Smooth muscle cell (in vitro differentiated cells): ENCODE data around the genes AQP3 and RPP25L.

DNA sequence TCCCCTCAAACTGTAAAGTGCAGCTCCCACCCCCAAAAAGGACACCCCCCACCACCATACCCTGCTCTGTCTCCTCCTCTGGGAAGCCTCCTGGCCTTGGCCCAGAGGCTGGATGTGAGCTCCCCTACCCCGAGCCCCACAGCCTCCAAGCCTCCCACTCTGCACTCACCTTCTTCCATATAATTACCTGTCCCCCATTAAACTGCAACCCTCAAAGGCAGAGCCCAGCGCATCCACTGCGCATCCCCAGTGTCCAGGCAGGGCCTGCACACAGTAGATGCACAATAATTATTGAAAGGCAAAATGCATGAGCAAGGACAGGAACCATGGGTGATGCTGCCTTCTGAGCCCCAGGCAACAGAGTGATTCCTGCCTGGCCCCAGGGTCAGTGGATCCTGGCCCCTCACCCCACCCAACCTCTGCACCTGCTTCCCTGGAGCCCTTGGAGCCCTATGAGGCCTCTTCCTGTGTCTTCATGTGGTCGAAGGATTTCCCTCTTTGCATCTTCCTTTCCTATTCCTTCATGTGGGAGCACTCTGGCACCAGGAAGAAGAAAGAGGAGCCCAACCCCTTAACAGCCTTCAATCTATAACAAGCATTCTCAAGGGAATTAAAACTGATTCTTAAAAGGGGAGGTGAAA, 18.5 kb downstream of the AQP7 start:
- RAMPAGE, long total RNA: no peak

GRCh38 chr9:33394973-33395812, 7.2 kb downstream of the AQP7 start:
- RAMPAGE, long total RNA: no peak

DNA sequence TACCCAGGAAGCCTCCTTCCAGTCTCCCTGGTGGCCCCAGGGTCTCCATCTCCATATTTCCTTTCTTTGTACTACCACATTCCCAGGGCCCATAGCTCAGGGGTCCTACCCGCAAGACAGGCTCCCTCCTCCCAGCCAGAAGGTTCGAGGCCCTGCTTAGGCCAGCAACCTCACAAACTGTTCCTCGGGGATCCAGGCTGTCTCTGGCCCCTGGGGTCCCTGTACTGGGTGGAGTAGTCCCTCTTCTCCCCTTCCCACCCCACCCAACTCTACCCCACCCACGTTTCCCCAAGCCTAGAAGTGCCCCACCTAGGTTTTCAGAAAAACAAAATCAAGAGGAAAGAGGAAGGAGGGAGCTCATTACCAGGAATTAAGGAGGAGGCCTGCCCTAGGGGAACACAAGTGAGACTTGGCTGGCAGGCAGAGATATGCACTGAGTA, 10.3 kb downstream of the AQP3 start:
- RAMPAGE, long total RNA: no peak

DNA sequence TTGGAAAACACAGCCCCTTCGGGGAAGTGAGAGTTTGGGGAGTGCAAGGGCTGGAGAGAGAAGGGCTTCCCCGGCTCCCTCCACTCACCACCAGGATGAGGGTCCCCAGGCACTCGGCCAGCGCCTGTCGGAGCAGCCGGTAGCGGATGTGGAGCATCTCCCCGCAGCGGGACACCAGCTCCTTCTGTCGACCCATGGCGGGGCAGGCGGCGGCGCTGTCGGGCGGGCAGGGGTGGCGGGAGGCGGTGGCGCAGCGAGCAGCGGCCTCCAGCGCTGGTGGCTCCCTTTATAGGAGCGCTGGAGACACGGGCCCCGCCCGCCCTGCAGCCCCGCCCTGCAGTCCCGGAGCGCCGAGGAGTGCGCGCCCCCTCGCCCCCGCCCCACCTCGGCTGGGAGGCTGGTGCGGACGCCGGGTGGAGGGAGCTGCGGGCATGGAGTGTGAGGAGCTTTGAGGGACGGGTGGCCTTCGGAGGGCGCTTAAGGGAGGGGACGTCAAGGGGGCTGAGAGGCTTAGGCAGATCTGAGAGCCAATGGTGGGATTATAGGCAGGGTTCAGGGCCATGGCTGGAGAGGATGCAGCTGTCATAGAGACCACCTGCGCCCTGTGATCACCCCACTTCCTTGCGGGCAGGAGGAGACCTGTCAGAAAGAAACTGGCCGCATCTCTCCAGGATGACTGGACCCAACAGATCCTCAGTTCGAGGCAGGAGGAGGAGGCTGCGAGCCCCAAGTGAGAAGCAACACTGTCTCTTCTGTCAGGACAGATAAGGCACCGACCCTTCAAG, at the start of gene AQP3:
AQP3 (minus strand) TSS at position 259 of the 785 bp plus-strand sequence.
- RAMPAGE, long total RNA: start-site peak on the minus strand centred at position 241 of the sequence, 46 bp wide, 46 and 15 reads in 2 replicates

GRCh38 chr9:33923643-33924552, 106.9 kb downstream of the UBE2R2 start:
- RAMPAGE, long total RNA: no peak

DNA sequence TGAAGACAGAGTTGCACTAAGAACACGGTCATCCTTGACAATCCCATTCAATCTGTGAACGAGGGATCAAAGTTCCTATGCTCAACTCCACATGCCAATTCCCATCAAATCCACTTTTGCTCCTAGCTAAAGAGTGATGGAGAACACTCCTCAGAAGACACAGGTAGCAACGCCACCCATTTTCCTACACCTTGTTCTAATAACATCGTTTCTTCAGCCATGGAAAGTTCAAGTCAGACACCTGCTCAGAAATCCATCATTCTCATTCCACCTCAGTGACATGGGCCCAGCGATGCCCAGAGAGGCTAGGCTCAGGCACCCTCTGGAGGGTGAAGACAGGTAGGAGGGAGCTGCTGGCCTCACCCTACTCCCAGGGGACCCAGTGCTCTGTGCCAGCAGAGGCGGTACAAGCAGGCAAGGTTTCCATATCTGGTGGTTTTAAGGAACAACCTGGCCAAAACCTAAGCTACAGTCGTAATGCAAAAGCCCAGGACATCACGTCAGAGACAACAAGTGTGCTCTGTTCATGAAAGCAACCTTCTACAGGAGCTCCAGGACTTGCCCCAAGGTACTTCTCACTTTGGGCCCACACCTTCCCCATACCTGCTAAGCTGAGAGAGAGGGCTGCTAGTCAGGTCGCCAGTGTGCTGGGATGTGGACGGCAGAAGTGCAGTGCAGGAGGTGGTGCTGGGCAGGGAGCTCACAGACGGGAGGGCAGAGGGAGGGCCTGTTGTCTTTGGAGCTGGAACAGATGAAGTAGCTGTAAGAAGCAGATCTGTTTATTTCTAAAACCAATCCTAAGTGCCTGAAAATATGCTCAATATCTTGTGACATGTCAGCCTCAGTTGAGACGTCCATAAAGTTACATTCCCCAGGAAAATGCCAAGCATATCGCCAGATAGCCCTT, 115.5 kb downstream of the UBAP2 start:
- RAMPAGE, long total RNA: no peak

- RAMPAGE, long total RNA: no peak
These were observed 837 bp upstream of the UBAP1 start for GRCh38 chr9:34178078-34178334.

GRCh38 chr9:34254596-34254966, 74.5 kb downstream of the KIF24 start:
- RAMPAGE, long total RNA: no peak

GRCh38 chr9:34374869-34375654, 1.6 kb downstream of the MYORG start:
- RAMPAGE, long total RNA: no peak

- RAMPAGE, long total RNA: no peak
These were observed 4.7 kb upstream of the MYORG start for GRCh38 chr9:34381267-34381969.

DNA sequence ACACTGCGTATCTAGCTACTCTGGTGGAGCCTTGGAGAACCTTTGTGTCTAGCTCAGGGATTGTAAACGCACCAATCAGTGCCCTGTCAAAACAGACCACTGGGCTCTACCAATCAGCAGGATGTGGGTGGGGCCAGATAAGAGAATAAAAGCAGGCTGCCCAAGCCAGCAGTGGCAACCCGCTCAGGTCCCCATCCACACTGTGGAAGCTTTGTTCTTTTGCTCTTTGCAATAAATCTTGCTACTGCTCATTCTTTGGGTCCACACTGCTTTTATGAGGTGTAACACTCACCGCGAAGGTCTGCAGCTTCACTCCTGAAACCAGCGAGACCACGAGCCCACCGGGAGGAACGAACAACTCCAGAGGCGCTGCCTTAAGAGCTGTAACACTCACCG, 19.7 kb downstream of the FAM219A start:
- RAMPAGE, long total RNA: no peak

DNA sequence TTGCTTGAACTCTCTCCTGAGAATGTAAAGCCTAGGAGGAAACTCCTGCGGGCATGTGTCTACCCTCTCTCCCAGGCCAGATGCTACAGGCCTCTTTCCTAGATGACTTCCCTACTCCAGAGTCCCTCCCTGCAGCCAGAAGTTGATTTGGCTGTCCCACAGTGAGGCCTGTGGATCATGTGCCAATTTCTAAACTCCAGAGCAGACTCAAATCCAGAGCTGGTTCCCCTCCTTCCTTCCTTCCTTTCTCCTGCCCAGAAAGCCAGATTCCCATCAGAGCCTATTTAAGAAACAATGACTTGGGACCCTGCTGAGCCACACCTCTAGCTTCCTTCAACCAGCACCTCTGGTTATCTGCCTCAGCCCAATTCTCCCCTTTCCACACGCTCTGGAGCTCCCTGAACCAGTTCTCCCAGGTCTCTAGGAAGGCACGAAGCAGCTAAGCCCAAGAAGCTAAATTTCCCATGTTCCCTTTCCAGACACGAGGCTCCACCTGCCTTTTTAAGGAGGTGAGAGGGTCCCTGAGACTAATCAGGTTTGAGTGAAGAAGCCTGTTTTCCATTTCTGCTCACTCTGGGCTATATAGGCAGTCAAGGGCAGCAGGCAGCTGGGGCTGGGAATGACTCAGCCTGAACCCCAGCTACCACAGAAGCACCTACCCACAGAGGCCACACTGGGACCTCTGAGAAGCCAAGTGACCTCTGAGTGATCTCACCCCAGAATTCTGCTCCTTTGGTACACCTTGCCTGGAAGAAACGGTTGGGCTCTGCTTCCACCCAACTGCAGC, 7.1 kb downstream of the FAM219A start:
- RAMPAGE, long total RNA: no peak

GRCh38 chr9:34559451-34559919, 30.0 kb downstream of the CNTFR start:
- RAMPAGE, long total RNA: no peak

DNA sequence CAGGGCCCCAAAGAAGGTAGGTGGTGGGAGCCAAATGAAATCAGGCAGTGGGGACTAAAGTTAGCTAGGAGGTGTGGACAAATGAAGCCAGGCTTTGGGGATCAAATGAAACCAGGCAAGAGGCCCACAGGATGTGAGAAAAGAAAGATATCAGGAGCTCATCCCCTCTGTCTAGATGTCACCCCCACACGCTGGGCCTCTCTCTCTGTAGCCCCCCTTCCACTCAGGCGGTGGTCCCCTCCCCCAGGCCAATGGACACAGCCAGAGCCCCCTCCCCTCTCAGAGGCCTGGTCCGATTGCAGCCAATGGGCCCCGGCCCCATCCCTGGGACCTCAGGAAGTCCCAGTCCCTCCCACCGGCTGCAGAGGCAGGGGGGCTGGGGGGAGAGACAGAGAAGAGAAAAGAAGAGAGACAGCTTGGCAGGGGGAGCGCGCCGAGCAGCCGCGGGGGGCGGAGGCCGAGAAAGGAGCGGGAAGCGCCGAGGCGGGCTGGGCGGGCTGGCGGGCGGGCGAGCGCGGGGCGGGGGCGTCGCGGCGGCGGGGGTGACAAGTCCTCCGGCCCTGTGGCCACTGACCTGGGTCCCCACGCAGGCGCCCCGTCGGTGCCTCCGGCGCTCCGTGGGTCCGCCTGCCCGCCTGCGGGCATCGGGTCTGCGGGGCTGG, 12.0 kb downstream of the CNTFR start:
- RAMPAGE, long total RNA: no peak

GRCh38 chr9:34578102-34578609, 11.4 kb downstream of the CNTFR start:
- RAMPAGE, long total RNA: no peak

DNA sequence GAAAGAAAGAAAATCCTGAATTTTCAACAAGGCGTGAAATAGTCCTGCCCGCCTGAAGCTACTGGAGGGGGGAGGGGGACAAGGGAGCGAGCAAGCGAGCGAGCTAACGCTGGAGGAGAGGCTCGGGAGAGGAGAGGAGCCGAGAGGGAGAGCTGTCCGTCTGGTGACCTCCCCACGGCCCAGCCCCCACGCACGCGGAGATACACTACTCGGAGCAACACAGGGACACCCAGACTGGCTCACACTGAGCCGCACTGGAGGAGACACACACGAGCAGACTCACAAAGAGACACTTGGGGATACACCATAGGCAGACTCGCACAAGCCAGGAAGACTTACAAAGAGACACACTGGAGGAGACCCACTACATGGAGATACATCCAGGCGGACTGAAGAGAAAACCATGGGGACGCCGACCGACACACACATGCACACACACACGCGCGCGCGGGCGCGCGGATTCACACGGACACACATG, 857 bp downstream of the CNTFR start:
- RAMPAGE, long total RNA: no peak

- RAMPAGE, long total RNA: start-site peak on the minus strand at chr9:34590126-34590874, 27 and 16 reads in 2 replicates
These were observed 605 bp upstream of the CNTFR start for GRCh38 chr9:34590002-34590655.

- RAMPAGE, long total RNA: start-site peak on the minus strand at chr9:34612086-34612097, 72 and 56 reads in 2 replicates
These were observed at the start of gene RPP25L for GRCh38 chr9:34612007-34612738. Gene RPP25L, minus strand, starts transcription at chr9:34612097.

DNA sequence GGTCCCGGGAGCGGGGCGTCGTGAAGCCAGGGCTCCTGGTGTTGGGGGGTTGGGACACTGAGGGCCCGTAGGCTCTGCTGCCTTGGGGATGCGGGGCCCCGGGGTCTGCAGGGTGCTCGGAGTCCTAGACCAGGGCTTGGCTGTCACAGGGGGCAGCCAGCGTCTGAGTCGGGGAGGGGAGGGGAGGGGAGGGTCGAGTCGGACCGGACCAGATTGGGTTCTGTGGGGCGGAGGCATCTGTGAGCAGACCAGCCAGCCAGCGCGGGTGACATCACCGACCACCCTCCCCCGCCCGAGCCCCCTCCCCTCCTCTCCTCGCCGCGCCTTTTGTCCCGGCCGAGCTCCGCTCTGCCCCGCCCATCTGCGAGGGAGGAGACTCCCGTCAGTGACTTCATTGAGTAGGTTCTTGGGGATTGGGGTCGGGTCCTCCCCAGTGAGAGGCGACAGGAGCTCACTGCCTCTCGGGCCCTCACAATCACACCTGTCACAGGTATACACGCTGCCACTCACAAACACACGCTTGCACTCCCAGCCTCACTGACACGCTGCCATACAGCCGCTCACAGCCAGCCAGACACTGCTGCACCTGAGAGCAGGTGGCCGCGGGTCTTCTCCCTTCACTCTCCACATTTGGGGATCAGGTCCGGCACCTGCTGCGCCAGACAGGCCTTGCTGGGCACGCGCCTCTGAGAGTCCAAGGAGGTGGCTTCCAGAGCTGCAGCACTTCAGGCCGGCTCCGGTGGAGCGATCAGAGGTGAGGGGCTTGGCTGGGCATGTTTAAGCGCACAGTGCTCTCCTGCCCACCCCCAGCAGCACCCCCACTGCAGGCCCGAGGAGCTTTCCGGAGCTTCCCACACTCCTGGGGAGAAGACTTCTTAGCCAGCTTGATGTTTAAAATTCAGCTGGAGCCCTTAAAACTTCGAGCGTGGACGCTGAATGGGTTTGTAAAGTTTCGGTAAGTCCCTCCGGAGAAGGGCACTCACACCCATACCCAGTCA, 612 bp downstream of the DNAJB5 start:
- RAMPAGE, long total RNA: no peak

- RAMPAGE, long total RNA: no peak
These were observed 598 bp downstream of the VCP start for GRCh38 chr9:35071612-35072442.